Subcutaneous adipose tissue (tissue), 3 donors: ENCODE results near the genes TRAF2, PTGDS and FUT7.

GRCh38 chr9:136584445-136584982 lies 38.7 kb upstream of the NOTCH1 start:
- PRO-cap, result no peak
- RAMPAGE, long total RNA, 3 experiments, result no peak in any of the 3 experiments

DNA sequence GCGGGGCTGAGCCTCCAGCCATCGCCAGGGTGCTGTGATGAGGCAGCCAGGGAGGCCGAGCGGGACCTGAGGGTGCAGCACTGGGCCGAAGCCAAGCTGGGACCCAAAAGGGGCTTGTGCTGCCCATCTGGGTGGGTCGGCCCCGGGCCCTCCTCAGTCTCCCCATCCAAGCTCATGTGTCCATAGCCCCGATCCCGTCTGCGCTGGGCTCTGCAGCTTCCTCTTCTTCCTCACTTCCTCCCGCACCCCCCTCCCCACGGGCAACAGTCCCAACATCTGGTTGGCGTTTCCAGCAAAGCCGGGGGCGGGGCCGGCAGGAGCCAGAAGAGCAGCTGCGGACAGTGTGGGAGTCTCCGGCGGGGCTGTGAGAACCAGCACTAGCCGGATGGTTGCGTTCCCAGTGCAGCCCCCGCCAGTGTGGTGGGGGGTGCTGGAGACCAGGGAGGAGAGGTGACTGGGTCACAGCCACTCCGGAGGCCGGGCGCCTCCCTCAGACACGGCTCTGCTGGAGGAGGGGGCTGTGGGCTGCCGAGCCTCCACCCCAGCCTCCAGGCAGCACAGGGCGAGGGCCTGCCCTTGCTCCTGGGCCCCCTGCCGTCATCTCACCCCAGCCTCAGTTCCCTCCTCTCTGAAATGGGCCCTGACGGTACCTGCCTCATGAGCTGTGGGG lies 41.3 kb upstream of the NOTCH1 start:
- PRO-cap, result no peak
- RAMPAGE, long total RNA, 3 experiments, result no peak in any of the 3 experiments

GRCh38 chr9:136677783-136678320 lies 9.4 kb downstream of the AGPAT2 start:
- PRO-cap, result no peak
- RAMPAGE, long total RNA, 3 experiments, result no peak in any of the 3 experiments

DNA sequence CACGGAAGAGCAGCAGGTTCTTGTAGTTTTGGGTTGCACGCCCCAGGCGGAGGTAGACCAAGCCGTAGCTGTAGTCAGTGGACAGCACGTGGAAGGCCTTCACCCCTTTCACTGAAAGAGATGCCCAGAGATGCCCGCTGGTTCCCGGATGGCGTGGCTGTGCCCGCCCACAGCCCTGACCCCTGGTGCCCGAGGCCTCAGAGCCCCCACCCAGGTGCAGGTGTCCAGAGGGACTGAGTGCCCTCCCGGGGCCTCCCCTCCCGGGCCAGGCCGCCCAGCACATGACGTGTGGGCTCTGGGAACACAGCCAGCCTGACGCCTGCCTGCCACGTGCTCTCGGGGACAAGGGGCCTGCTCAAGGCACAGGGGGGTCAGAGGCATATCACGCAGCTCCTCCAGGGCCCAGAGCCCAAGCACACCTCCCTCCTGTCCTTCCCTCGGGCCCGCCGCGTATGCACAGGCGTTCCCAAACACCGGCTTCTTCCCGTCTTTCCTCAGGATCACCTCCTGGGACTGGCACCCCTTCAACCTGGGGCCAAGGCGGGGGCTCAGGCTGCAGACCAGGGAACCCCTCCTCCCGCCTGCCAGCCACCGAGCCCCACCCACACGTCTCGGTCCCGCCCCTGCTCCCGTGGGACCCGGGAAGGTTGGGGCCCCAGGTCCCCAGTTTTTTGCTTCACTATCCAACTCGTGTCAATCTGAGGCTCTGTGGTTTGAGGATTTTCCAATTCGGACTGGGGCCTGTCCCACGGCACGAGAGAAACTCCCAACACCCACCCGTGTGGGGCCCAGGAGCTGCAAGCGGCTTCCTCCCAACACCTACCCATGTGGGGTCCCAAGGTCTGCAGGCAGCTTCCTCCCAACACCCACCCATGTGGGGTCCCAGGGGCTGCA lies 1.7 kb downstream of the LCN10 start:
- PRO-cap, result no peak
- RAMPAGE, long total RNA, 3 experiments, result no peak in any of the 3 experiments

- PRO-cap, result unidirectional peak, minus-strand start at chr9:136790767; bidirectional peak, plus-strand start at chr9:136791371, minus-strand start at chr9:136791068
- RAMPAGE, long total RNA, 3 experiments, result no peak in any of the 3 experiments
Observed at GRCh38 chr9:136790572-136791174, 471 bp upstream of the TMEM141 start.

GRCh38 chr9:136841126-136842162 lies 834 bp upstream of the AJM1 start:
- PRO-cap, result no peak
- RAMPAGE, long total RNA, 3 experiments, result no peak in any of the 3 experiments

DNA sequence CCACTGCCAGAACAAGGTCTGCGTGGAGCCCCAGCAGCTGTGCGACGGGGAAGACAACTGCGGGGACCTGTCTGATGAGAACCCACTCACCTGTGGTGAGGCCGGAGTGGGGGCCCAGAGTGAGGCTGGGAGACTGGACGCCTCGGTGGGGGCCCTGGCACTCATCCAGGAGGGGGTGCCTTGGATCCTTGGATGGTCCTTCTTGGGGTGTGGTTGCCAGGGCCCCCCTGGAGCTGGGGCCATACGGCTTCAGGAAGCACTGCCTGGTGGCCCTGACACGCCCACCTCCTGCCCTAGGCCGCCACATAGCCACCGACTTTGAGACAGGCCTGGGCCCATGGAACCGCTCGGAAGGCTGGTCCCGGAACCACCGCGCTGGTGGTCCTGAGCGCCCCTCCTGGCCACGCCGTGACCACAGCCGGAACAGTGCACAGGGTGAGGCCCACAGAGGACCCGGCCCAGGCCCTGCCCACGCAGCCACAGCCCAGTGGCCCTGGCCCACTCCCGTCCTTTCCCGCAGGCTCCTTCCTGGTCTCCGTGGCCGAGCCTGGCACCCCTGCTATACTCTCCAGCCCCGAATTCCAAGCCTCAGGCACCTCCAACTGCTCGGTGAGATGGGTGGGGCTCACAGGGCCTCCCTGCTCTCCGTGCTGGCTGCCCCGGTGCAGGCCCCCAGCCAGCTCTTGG lies 2.2 kb downstream of the MAMDC4 start:
- PRO-cap, result no peak
- RAMPAGE, long total RNA, 3 experiments, result no peak in any of the 3 experiments

GRCh38 chr9:136857759-136858653 lies 5.9 kb downstream of the MAMDC4 start:
- PRO-cap, result no peak
- RAMPAGE, long total RNA, 3 experiments, result no peak in any of the 3 experiments

DNA sequence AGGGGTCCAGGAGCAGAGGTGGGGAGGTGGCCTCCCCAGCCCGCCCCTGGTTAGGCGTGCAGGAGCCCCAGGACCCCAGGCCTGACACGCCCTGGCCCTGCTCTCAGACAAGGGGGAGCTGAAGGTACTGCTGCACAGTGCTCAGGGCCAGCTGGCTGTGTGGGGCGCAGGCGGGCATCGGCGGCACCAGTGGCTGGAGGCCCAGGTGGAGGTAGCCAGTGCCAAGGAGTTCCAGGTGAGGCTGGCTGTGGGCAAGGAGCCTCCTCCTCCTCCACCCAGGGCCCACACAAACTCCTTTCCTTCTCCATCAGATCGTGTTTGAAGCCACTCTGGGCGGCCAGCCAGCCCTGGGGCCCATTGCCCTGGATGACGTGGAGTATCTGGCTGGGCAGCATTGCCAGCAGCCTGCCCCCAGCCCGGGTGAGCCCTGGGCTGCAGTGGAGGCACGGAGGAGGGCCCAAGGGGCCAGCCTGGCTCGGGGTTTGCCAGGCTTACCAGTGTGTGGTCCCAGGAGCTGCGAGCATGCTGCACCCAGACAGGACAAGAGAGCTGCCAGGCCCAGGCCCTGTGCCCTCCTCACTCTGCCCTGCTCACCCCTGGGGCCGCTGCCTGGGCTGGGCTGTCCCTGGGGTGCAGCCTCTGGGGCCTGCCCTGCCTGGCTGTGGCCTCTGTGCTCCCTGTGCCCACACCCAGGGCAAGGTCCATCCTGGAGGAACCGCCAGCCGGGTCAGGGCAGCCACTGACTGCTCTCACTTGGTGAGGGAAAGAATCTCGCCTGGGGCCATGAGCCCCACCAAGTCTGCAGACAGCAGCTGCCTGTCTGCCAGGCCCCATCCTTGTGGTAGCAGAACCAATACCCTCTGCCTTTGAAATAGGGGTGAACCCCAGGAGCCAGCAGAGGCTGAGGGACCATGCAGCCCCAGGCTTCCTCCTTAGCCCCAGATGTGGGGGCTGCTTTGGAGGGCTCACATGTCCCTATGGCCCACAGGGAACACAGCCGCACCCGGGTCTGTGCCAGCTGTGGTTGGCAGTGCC lies 6.9 kb downstream of the EDF1 start:
- PRO-cap, result no peak
- RAMPAGE, long total RNA, 3 experiments, result no peak in any of the 3 experiments

- PRO-cap, result bidirectional peak, plus-strand start at chr9:136886516, minus-strand start at chr9:136886254; unidirectional peak, plus-strand start at chr9:136886739
- RAMPAGE, long total RNA, 3 experiments, result start-site peak on the plus strand in 3 of 3 experiments, at chr9:136886491-136886524 at its widest, 6 to 16 reads per replicate
Observed at GRCh38 chr9:136885994-136886932, at the start of gene TRAF2. Gene TRAF2, plus strand, starts transcription at chr9:136886516.

- PRO-cap, result no peak
- RAMPAGE, long total RNA, 3 experiments, result no peak in any of the 3 experiments
Observed at GRCh38 chr9:136946753-136947865, 2.1 kb downstream of the C8G start.

DNA sequence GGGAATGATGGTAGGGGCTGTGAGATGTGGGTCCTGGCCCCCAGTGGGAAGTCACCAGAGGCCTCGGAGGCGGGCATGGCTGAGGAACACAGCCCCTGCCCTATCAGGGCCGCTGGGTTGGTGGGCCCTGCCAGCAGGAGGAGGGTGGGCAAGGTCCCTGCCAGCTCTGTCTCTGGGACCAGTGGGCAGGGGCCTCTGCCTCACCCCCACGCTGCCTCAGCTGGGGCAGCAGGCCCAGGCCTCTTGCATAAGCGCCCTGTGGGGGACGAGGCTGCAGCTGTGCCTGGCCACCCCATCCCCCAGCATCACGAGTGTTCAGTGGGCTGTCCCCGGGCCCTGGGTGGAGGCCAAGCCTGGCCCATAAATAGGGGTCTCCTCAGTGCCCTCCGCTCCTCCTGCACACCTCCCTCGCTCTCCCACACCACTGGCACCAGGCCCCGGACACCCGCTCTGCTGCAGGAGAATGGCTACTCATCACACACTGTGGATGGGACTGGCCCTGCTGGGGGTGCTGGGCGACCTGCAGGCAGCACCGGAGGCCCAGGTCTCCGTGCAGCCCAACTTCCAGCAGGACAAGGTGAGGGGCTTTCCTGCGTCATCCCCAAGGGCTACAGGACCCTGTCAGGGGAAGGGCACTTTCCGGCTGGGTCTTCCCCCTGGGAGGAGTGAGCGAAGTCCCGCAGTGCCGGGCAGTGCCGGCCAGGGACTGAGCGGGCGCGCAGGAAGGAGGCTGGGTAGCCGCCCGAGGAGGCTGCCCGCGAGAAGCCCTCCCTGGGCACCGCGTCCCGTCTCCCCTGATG lies at the start of gene PTGDS:
Gene PTGDS, plus strand, starts transcription at position 389 of the 800 bp plus-strand sequence.
- PRO-cap, result bidirectional peak, plus-strand start at position 379 of the sequence, minus-strand start at position 213 of the sequence
- RAMPAGE, long total RNA, 3 experiments, result start-site peak on the plus strand in 3 of 3 experiments, centred at positions 397 to 419 of the sequence, 24 to 49 reads per replicate

DNA sequence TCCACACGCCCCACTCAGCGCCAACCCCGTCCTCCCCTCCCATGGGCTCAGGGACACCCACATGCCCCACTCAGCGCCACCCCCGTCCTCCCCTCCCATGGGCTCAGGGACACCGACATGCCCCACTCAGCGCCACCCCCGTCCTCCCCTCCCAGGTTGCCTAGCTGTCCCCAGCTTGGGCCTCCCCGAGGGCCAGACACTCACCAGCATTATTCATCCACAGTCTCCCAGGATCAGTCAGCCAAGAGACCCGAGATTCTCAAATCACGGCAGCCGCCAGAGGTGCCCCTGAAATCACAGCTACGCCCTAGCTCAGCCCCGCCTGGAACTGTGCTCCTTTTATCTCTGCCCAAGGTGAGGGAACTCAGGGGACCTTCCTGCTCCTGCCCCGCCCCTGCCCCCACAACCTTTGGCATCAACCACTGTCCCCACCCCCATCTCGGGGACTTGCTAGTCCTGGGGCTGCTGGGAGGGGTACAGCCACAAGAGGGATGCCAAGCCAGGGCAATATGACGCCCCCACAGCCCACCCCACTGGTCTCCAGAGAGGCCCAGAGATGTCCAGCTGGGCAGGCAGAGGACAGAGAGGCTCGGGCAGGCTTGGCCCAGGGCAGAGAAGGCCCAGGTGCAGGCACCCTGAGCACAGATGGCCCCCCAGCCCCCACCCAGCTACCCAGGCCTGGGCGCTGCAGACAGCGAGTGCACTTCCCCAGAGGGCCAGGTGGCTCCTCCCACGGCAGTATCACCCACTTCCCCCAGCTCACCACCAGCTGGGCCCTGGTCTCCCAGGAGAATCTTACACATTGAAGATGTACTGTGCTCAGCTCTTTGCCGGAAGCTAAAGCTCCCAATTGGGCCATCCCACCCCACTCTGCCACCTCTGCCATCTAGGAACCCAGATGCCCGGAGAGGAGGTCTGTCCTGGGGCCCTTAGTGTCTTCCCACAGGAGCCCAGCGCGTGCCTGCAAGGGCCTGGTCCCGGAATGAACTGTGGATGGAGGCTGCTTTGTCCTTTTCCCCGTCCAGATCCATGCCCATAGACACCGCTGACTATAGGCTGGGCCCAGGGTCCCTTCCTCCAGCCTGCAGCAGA lies at the start of gene FUT7:
Gene FUT7, minus strand, starts transcription at position 314 of the 1,092 bp plus-strand sequence.
- PRO-cap, result no peak
- RAMPAGE, long total RNA, 3 experiments, result no peak in any of the 3 experiments

DNA sequence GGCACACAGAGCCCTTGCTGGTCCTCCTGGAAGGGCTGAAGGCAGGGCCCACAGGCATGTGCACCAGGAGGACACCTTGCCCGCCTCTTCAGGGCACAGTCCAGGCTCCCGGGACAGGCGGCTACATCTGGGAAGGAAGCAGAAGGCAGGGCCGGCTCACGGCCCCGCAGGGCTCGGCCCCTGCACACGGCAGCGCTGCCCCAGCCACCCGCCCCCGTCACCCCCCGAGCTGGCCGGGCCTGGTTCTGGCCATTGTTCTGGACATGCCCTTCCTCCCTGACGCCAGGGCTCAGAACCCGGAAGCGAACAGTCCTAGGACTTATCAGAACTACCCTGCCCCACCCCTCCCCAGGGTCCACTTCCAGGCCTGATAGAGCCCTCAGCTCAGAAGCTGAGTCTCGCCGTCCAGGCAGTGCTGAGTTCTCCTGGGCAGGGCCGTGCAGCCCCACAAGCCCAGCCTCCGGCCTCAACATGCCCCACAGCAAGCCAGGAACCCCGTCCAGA lies 3.0 kb downstream of the NPDC1 start:
- PRO-cap, result unidirectional peak, plus-strand start at position 351 of the sequence
- RAMPAGE, long total RNA, 3 experiments, result start-site peak on the minus strand in 1 of 3 experiments, centred at position 121 of the sequence, 6 reads per replicate

DNA sequence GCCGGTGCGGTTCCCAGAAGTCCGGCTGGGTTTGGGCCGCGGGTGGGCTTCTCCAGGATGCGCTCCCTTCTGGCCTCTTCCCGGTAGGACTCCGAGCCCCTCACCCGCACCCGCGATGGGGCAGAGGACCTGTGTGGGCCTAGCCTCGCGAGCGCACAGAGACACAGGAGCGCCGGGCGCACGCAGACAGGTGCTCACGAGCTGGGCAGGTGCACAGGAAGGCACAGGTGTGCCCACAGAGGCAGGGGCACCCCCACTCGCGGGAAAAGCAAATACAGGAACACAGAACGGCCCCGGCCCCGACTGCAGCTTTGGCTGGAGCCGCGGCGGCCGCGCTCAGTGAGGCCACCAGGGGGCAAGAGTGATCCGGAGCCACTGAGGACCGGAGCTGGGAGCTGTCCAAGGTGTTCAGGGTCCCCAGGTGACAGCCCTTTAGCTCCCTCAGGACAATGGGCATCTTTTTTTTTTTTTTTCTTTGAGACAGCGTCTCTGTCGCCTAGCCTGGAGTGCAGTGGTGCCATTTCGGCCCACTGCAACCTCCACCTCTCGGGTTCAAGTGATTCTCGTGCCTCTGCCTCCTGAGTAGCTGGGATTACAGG lies 477 bp upstream of the NPDC1 start:
- PRO-cap, result no peak
- RAMPAGE, long total RNA, 3 experiments, result no peak in any of the 3 experiments

DNA sequence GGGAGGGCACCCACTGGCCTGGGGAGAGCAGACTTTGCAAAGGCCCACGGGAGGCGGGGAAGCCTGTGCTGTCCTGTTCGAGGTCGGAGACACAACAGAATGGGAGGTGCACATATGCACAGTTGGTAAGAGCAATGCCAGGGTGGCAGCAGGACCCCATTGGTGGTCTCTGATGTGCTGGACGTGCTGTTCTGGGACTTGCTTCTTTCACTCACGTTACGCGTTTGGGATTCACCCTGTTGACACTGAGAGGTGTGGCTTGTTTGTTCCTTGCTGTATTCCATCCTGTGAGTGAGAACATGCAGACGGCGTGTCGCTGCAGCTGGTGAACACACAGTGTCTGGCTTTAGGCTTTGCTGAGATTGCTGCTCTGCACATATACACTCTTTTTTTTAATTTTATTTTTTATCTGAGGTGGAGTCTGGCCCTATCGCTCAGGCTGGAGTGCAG lies 3.2 kb upstream of the ENTPD2 start:
- PRO-cap, result no peak
- RAMPAGE, long total RNA, 3 experiments, result no peak in any of the 3 experiments

DNA sequence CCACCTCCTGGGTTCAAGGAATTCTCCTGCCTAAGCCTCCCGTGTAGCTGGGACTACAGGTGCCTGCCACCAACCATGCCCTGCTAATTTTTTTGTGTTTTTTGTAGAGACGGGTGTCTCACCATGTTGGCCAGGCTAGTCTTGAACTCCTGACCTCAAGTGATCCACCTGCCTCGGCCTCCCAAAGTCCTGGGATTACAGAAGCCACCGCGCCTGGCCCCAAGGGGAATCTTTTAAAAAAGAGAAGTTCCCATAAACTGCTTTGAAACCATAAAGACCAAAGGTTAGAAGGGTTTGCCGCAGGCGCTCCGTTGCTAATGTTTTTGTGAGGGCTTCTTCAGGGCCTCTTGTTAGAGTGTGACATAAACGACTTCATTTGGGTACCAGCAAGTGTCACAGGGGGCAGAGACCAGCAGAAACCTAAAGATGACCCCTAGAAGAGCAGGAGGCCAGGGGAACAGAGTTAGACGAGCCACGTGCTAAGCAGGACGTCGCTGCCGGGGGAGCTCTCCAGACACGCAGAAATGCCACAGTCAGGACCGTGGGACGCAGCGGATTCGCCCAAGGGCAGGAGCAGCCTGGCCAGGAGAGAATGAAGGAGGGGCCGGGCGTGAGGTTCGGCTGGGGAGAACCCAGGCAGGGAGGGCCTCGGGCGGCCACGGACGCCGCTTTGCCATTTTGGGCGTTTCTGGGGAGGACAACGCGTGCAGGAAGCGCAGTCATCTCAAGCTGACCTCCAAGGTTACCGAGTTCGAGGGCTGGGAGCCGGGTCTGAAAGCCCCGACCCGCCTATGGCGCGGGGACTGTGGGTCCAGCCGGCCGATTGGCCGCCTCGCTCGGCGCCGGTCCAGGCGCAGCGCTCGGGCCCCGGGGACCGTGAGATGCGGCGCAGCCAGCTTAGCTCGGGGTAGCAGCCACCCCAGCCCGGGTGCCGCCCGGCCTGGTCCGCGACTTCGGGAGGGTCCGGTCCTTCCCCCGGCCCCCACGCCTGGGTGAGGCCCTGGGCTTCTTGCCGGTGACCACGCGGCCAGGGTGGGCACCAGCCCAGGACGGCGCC lies 999 bp upstream of the MAN1B1 start:
- PRO-cap, result bidirectional peak, plus-strand start at position 676 of the sequence, minus-strand start at position 559 of the sequence; unidirectional peak, plus-strand start at position 879 of the sequence
- RAMPAGE, long total RNA, 3 experiments, result no peak in any of the 3 experiments

- PRO-cap, result no peak
- RAMPAGE, long total RNA, 3 experiments, result no peak in any of the 3 experiments
Observed at GRCh38 chr9:137127108-137128614, 11.3 kb upstream of the GRIN1 start.

DNA sequence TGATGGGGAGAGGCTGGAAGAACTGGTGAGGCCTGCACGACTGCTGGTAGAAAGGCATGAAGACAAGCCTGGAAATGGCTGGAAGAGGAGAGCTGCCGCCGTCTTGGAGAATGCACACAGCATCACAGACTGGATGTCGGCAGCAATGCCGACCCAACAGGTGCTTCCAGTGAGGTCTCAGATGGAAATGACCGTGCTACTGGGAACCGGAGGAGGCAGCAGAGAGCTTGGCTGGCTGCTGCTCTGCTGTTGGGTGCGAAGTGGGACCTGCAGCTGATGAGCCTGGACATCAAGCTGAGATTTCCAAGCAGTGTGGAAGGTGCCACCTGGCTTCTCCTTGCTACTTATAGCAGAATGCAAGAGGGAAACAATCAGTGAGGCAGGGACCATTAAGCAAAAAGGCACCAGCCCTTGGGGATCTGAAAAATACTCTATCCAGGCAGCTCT lies 4.7 kb upstream of the TMEM210 start:
- PRO-cap, result no peak
- RAMPAGE, long total RNA, 3 experiments, result no peak in any of the 3 experiments

DNA sequence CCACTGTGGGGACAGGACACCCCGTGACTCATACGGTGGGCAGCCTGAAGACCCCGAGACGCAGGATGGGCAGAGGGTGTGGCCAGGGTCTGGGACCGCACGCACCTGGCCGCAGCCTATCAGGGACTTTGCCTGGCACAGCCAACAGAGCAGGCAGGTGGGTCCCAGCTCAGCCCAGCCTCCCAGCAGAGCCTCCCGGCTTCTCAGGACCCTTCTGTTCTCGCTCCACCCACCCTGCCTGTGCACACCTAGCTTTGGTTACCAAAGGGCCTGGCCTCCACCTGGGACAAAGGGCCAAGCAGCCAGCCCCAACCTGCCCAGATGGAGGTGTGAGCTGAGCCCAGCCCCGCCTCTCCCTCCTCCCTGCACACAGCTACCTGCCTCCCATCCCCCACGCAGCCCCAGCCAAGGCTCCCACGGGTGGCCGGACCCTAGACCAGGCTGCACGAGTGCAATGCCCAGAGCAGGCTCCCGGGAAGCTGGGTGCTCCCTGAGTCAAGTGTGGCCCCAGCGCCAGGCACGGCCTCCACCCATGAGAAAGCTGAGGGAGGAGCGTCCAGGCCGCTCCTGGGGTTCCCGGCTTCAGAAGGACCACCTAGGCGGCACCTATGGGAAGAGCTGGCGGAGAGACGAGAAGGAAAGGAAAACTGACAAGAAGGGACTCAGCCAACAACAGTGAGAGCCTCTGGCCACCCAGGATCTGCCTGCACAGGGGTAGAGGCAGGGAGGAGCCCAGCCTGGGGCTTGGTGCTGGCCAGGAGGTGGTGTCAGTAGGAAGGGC lies 5.6 kb downstream of the TPRN start:
- PRO-cap, result no peak
- RAMPAGE, long total RNA, 3 experiments, result no peak in any of the 3 experiments